ENCODE measurements around a stretch of chr5.

GRCh38 chr5:95946288-95947213, 15.1 kb downstream of the ELL2 start:
- PRO-cap, 3 experiments = no peak in any of the 3 experiments
- RRBS = no CpG with 5 or more reads among the region's 3 CpGs

DNA sequence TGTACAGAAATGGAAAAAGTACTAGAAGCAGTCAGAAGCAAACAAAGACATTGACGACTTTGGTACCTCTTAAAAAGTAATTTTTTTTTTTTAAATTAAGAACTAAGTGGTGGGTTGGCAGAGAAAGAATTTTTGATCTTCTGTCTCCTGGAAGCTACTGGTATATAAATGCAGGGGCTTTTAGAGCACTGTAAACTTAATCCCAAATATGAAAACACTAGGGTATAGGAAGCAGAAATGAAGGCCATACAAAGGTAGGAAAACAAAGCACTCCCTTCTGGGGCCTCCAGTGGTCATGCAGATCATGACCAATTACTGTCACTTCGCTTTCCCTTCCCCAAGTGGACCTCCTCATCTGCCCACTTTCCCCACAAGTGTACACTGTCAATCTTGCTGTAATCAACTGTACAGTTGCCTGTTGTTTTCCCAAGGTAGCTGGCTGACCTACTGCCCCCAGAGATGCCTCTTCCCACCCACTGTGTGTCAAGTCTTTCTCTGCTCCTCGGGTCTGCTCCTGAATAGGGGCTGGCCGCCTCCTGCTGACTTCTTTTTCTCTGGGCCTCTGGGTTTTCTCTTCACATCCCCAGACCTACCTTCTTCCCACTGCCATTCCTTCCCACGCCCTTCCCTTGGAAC, 2.7 kb downstream of the ELL2 start:
- PRO-cap, 3 experiments = peak in 1 of 3 experiments; most common minus-strand start position 549 of the sequence (in 1)
- RRBS = no CpG with 5 or more reads among the region's 5 CpGs

DNA sequence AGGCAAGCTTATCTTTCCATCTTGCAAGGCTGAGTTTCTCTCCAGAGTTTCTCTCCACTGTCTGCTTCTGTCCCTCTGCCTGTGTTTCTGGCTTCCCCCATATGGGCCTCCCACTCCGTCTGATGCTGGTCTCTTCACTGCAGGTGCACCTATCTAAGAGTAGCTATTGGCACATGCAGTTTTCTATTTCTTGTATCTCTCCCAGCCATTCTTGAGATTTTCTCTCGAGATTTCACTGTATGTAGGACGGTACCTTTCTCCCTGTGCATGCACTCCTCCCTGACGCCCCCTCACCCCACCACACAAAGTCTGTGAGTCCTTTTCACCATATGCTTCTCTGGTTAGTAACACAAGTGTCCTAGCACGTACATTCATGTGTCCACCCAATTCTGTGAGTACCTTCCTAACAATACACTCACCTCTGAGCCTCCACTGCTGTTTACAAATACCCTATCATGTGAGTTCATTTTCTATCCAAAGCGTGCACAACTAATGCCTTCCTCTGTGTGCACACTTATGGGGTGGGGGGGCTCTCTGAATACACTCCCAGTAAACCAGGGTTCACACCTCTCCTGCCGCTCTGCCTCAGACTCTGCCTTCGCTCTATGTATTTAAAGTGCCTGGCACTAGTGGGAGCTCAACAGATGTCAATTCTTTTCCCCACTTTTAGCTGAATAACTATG, 2.0 kb downstream of the ELL2 start:
- PRO-cap, 3 experiments = peak in 1 of 3 experiments; most common plus-strand start position 44 of the sequence (in 1)
- RRBS = no CpG with 5 or more reads among the region's 8 CpGs

GRCh38 chr5:96235153-96235683, 197.8 kb downstream of the PCSK1 start:
- PRO-cap, 3 experiments = no peak in any of the 3 experiments
- RRBS = no CpG with 5 or more reads among the region's 2 CpGs

DNA sequence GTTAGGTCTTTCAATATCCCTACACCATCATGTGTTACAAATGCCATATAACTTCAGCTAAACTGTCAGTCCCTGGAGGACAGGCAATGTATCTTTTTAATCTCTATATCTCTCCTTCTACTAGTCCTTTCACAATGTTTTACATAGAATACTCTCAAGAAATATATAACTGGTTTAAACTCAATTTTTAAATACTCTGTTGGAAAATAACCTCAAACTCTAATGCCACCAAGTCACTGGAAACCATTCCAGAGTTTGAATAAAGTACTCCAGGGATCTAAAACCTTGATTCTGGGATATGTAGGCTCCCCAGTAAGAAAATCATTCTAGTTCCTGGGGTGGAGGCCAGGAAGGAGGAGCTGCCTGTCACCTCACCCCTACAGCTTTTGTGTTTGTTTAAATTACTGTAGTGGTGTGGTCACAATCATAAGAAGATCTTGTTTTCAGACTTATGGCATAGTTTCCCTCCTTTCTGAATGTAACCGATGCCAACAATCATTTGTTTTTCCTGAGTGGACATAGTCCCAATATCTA, 1.8 kb upstream of the CAST start:
- PRO-cap, 3 experiments = no peak in any of the 3 experiments
- RRBS = no CpG with 5 or more reads among the region's 1 CpG

DNA sequence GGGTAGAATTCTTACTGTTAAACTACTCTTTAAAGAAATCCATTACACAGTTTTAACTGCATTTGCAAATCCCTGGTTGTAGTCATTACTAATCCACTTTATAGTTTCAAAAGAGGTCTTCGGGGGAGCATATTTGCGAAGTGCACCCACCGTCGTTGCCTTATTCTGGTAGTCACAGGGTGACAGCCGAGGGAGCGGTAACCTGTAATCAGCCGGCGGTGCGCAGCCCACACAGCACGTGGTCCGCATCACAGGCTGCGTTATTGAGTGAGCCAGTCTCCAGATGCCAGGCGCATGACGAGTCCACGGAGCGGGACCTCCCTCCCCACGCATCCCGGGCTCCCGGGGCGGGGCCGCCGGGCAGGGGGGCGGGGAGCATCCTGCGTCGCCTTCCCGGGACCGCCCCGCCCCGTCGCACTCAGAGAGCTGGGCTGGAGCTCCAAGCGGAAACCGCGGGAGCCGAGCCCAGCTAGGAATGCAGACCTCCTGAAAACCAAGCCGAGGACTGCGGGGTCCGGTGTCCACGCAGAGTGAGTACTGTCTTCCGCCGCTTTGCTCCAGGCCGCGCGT, 40.3 kb downstream of the CAST start:
- PRO-cap, 3 experiments = peak in 3 of 3 experiments; most common plus-strand start position 421 of the sequence (in 3); most common minus-strand start position 176 of the sequence (in 2)
- RRBS = 1% methylated on average over 26 of the region's 43 CpGs

GRCh38 chr5:96743117-96743845, 64.5 kb downstream of the ERAP1 start:
- PRO-cap, 3 experiments = peak in 1 of 3 experiments; most common plus-strand start chr5:96743602 (in 1)
- RRBS = no CpG with 5 or more reads among the region's 13 CpGs

- PRO-cap, 3 experiments = no peak in any of the 3 experiments
- RRBS = no CpG with 5 or more reads among the region's 3 CpGs
Observed at GRCh38 chr5:96764883-96765553, 42.7 kb downstream of the ERAP1 start.

GRCh38 chr5:96921456-96922021, 14.3 kb upstream of the LNPEP start:
- PRO-cap, 3 experiments = no peak in any of the 3 experiments
- RRBS = no CpG with 5 or more reads among the region's 4 CpGs

- PRO-cap, 3 experiments = no peak in any of the 3 experiments
- RRBS = no CpG with 5 or more reads among the region's 1 CpG
Observed at GRCh38 chr5:96960879-96961517, 25.1 kb downstream of the LNPEP start.

DNA sequence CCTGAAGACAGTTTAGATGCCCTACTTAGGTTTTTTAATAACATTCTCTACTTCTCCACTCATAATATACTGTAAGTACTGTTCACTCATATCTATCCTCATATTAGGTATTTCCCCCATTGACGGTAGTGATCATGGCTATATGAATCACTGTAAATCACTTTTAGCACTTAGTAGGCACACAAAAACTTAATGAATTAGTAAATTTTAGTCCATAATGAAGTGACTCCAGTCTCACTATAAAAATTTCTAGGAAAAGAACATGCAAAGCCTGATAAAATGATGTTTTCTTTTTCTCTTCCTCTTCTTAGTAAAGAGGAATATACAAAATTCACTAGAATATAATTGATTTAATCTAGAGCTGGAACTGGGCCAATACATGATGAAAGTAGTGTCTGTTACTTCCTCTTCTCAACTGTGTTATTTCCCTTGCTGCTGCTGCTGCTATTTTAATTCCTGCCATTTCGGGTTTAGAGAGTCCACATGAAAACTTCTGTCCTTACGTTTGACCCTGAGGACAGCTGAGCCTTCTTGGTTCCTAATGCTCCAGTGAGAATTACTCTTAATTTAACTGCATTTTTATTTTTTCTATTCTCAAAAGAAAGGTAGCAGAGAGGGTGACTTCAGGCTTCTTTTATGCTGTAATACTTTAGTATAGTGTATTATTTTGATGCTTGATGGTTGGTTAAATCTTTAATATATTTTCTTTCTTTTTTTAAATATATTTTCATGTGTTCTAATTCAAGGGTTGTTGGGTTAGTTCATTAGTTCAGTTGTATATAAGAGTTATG, 73.6 kb downstream of the LNPEP start:
- PRO-cap, 3 experiments = no peak in any of the 3 experiments
- RRBS = no CpG with 5 or more reads among the region's 3 CpGs

GRCh38 chr5:97029822-97030529, 94.1 kb downstream of the LNPEP start:
- PRO-cap, 3 experiments = no peak in any of the 3 experiments
- RRBS = no CpG with 5 or more reads among the region's 2 CpGs

DNA sequence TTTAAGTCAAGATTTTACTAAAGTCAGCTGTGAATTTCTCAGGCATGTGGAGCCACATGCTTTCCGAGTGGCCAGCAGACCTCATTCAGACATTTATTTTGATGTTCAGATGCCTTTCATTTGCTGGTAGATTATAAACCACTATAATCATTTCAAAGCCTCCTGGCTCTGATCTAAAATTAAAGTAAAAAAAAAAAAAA, 29.9 kb downstream of the LIX1 start:
- PRO-cap, 3 experiments = no peak in any of the 3 experiments
- RRBS = no CpG with 5 or more reads among the region's 1 CpG

DNA sequence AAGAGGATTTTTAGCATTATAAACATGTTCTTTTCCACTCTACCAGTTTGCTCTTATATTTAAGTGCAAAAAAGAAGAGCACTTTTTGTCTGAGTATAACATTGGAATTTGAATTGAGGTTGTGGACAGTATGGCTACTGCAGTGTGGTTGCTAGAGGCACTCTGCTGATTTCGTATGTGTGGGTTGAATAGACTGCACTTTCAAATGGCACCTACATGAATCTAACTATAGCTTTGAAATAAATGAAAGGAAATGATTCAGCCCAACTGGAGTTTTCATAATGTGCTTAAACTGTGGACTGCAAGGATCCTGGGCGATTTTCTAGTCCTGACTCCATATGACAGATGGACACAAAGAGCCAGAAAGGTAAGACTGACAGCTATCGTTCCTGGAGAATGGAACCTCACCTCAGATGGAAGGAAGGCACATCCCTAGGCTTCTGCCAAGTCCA, 657.6 kb upstream of the RIOK2 start:
- PRO-cap, 3 experiments = no peak in any of the 3 experiments
- RRBS = no CpG with 5 or more reads among the region's 3 CpGs

DNA sequence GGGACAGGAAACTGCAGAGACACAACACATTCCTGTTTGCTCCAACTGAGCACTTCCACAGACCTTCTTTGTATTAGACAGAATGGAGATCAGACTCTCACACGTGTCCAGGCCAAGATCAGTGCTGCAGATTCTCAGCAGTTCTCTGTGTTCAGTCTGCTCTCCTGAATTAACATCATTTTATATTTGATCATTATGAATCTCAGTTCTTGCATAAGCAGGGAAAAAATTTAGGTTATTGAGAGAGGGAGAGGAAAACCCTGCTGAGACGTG, 471.8 kb upstream of the RGMB start:
- PRO-cap, 3 experiments = no peak in any of the 3 experiments
- RRBS = no CpG with 5 or more reads among the region's 2 CpGs

GRCh38 chr5:98767958-98768703, 5.3 kb upstream of the RGMB start:
- PRO-cap, 3 experiments = no peak in any of the 3 experiments
- RRBS = no CpG with 5 or more reads among the region's 19 CpGs

GRCh38 chr5:98769248-98769690, 4.2 kb upstream of the RGMB start:
- PRO-cap, 3 experiments = peak in 1 of 3 experiments; most common plus-strand start chr5:98769436 (in 1)
- RRBS = no CpG with 5 or more reads among the region's 33 CpGs

DNA sequence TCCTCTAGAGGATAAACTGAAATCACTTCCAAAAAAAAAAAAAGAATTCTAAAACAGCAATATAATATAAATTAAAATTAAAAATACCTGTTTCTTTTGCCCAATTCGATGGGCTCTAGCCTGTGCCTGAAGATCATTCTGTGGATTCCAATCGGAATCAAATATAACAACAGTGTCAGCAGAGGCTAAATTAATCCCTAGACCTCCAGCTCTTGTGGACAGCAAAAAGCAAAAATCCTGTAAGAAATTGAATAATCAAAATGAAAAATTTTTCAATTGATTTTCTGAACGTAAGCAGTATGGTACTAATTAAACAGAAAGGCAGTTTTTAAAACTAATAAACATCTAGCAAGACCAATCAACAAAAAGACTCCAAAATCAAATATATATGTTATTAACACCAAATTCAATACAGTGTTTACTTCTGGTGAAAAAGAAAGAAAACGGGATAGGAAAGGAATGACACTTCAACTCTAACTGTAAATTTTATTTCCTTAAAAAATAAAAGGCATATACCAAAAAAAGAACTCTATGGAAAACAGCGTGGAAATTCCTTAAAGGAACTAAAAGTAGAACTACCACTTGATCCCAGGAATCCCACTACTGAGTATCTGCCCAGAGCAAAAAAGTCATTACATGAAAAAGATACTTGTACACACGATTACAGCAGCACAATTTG, 45.7 kb downstream of the CHD1 start:
- PRO-cap, 3 experiments = no peak in any of the 3 experiments
- RRBS = no CpG with 5 or more reads among the region's 6 CpGs

GRCh38 chr5:98900313-98901627, 28.0 kb downstream of the CHD1 start:
- PRO-cap, 3 experiments = no peak in any of the 3 experiments
- RRBS = no CpG with 5 or more reads among the region's 14 CpGs

DNA sequence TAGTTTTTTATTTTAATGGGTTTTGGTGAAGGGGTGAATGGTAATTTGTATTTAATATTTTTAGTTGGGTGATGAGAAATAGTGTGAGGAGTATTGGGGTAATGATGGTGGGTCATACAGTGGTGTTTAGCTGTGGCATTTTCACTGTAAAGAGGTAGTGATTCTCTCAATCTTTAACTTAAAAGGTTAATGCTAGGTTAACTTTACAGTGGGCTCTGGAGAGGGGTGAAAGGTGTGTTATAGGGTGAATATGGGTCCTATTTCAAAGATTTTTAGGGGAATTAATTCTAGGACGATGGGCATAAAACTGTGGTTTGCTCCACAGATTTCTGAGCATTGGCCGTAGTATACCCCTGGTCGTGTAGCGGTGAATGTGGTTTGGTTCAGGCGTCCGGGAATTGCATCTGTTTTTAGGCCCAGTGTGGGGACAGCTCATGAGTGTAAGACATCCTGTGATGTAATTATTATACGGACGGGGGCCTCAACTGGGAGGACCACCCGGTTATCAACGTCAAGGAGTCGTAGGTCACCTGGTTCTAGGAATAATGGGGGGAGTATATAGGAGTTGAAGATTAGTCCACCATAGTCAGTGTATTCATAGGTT, 482.5 kb upstream of the FAM174A start:
- PRO-cap, 3 experiments = no peak in any of the 3 experiments
- RRBS = 89% methylated on average over 3 of the region's 11 CpGs

Measured in breast (tissue), 4 donors.